ENCODE results near the gene METTL2A.

DNA sequence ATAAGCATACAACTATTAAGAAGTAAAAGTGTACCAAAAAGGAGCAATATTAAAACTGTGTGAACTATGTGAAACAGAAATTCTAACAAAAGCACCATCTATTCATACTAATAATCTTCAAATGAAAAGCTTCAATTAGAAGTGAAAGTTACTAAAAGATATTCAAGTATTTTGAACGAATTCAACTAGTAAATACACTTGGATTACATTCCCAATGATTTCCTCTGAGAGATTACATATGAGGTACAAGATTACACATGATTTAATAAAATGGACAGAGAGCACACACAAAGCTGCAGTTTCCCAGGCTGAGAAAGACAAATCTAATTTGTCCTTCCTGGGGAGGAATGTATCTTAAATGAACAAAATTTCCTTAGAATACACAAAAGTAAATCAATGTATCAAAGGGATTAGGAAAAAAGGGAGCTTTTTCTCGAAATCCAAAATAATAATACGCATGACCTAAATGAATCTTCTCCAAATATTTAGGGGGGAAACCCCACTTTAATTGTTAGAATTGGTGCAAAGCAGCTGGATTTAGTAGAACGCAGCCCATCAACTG, 1.9 kb downstream of the APPBP2 start:
- PRO-cap: no peak
- RAMPAGE, long total RNA, 2 experiments: no peak in any of the 2 experiments

GRCh38 chr17:60886608-60887888, 209.4 kb downstream of the BCAS3 start:
- PRO-cap: no peak
- RAMPAGE, long total RNA, 2 experiments: no peak in any of the 2 experiments

DNA sequence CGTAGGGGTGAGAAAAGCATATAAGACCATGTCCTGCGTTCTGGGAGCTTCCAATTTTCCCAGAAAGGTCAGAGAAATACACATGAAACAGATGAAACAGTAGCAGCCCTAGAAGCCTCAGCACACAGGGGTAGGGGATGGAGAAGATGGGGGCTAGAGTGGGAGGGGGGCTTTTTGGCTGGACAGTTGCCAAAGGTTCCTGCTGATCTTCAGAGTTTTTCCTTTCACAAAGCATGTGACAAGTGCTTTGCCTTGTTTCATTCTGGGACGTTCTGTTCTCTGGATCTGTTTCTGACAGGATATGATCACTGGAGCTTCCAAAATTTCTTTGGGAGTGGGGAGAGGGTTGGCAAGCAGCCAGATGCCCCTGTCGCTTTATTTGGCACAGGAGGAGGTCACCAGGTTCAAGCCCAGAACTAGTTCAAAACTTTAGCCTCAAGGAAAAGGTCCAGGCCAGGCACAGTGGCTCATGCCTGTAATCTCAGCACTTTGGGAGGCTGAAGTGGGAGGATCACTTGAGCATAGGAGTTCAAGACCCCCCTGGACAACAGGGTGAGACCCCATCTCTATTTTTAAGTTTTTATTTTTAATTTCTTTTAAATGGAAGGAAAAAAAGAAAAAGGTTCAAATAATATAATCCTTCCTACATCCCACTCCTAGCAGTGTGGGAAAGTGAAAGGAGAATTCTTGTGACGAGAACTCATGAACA, 68.4 kb upstream of the TBX2 start:
- PRO-cap: no peak
- RAMPAGE, long total RNA, 2 experiments: no peak in any of the 2 experiments

DNA sequence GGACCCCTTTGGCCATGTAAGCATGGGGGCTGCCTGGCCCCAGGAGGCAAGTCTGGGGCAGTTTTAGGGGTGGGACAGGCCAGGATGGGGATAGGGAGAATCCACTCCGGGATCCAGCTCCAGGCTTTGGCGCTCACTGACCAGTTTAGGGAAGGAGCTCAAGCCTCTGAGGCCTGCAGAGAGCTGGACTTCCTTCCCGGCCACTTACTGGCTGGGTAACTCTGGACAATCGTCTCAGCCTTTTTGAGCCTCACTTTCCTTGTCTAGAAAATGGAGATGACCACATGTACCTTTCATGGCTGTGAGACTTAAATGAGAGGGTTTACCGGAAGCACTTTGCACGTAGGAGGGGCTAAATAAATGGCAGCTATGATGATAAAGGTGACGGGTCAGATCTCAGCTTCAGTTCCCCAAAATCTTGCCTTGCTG, 15.4 kb downstream of the TBX4 start:
- PRO-cap: no peak
- RAMPAGE, long total RNA, 2 experiments: no peak in any of the 2 experiments

- PRO-cap: no peak
- RAMPAGE, long total RNA, 2 experiments: no peak in any of the 2 experiments
Measured at GRCh38 chr17:61494776-61496021, 43.0 kb downstream of the TBX4 start.

DNA sequence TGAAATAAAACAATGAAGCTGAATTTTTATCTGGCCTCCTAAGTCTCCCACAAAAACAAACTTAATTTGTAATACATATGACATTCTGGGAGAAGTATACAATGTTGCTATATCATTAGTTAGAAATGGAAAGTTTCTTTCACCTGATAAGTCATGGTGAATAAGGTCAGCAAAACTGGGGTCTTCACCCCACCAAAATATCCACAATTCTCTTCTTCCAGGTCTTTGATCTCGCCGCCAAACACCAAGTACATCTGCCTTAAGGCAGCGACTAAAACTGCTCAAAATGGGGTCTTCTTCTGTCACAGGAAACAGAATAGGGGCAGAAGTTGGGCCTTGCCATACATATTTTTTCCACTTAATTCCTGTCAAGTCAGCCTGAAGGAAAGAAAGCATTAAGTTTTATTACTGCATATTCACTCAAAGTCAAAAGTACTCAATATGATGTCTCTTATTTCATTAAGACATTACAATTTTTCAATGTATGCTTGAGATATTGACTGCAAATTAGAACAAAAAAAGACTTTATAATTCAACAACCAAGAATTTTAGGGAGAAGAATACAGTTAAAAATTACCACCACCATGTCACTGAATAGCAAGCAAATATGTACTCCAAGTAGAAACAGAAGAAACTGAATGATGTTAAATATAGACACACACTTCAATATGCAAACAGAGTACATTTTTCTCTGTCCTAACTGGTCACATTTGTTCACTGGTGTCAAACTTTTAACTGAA, 2.0 kb downstream of the MED13 start:
- PRO-cap: no peak
- RAMPAGE, long total RNA, 2 experiments: no peak in any of the 2 experiments

DNA sequence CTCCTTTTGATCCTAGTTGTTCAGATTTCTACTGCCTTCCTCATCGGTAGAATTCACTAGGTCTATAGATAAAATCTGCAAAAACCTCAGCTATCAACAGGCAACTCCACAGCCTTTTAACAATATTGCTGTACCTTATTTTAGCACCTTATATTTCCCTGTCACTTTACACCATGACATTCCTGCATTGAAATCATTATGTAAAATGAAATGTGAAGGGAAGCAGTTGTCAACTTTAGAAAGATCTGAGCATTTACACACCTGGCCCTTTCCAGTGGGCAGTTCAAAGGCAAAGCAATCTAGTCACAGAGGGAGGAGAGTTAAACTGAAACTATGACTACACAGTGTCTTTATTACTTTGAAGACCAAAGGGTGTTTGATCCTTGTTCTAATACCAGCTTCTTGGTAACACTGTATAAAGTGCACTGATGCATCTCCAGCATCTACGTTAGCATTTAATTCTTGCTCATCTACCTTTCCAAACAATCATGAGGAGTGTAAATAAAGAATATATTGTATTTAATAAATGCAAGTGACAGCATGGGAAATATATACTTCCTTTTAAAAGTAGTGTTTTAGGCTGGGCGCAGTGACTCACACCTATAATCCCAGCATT, 100.2 kb upstream of the MED13 start:
- PRO-cap: no peak
- RAMPAGE, long total RNA, 2 experiments: no peak in any of the 2 experiments

DNA sequence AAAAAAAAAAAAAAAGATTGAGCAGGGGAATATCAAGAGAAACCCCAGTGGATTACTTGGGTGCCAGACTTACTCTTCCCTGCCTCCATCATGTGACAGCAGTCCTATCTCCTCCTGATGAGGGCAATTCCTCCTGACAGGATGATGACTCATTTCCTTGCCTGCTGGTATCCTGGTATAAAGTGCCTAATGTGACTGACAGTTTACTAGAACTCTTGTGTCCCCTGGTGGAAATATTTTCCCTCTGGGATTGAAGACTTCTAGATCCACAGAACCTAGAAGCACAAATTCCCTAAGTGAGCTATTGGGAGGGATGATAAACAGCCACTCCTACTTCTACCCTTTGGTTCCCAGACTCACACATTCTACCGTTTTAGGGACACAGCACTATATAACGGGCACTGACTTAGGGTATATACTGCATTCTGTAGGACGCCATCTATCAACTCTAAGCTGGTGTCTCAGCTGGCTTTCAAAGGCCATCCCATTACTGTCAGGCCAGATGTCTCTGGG, 114.5 kb upstream of the MED13 start:
- PRO-cap: no peak
- RAMPAGE, long total RNA, 2 experiments: no peak in any of the 2 experiments

GRCh38 chr17:62423597-62424248, at the start of gene METTL2A:
METTL2A (plus strand) TSS chr17:62423897.
- PRO-cap: bidirectional peak, plus-strand start at chr17:62423977, minus-strand start at chr17:62423835
- RAMPAGE, long total RNA, 2 experiments: start-site peak on the plus strand in 2 of 2 experiments, at chr17:62423883-62423897 at its widest, 77 to 226 reads per replicate

DNA sequence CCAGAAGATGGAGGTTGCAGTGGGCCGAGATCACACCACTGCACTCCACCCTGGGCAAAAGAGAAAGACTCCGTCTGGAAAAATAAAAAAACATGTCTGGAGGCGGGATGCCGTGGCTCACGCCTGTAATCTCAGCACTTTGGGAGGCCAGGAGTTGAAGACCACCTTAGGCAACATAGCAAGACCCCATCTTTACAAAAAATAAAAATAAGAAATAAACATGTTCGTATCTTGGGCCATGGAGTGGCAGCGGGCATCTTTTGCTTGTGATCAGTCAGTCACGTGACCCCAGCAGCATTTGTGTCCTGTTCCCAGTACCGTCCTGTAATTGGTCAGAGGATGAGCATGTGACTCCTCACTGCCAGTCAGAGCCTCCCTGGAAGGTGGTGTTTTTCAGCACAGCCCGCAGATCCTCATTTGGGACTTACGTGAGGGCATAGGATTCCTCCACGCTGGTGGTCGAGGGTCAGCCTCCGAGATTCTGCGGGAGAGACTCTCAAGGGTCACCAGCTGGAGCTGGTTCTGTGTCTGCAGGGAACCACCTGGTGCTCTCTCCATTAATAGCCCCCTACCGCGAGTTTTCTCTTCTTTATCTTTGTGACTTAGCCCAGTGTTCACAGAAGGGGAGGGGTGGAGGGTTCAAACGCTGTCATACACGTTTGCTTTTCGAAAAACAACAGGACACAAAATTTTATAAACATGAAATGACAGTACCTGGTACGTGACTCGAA, 17.0 kb downstream of the MRC2 start:
- PRO-cap: no peak
- RAMPAGE, long total RNA, 2 experiments: no peak in any of the 2 experiments

- PRO-cap: unidirectional peak, minus-strand start at chr17:62653179; unidirectional peak, minus-strand start at chr17:62653324
- RAMPAGE, long total RNA, 2 experiments: no peak in any of the 2 experiments
Measured at GRCh38 chr17:62652806-62653782, 25.6 kb downstream of the MRC2 start.

DNA sequence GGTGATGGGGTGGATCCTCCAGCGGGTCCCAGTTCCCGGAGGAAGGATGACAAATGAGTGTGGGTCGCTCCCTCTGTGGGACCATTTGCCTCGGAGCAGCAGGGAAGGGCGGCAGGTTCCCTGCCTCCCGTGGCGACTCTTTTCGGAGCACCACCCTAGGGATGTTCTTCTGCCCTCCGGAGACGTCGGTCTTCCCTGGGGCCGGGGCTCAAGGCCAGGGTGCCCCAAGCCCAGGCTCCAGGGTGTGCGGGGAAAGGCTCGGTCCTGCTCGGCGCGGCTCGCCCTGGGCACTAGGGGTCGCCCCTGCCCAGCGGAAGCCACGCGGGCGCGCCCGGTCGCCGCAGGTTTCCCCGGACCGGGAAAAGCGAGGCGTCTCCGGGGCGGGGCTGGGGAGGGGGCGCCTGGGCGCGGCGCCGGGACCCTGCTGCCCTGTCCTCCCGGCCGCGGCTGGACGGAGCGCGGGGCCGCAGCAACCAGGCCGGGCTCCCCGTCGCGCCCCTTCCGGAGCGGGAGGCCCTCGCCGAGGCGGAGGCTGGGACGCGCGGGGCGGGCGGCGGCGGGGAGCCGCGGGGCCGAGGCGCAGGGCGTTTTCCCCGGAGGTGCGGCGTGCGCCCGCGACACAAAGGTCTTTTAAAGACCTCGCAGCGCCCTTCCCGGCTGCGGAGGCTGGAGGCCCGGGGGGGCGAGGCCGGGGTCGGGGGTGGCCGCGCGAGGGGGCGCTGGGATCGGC, 76.3 kb downstream of the MRC2 start:
- PRO-cap: unidirectional peak, plus-strand start at position 343 of the sequence
- RAMPAGE, long total RNA, 2 experiments: no peak in any of the 2 experiments

GRCh38 chr17:62713423-62714011, 86.0 kb downstream of the MRC2 start:
- PRO-cap: no peak
- RAMPAGE, long total RNA, 2 experiments: no peak in any of the 2 experiments

DNA sequence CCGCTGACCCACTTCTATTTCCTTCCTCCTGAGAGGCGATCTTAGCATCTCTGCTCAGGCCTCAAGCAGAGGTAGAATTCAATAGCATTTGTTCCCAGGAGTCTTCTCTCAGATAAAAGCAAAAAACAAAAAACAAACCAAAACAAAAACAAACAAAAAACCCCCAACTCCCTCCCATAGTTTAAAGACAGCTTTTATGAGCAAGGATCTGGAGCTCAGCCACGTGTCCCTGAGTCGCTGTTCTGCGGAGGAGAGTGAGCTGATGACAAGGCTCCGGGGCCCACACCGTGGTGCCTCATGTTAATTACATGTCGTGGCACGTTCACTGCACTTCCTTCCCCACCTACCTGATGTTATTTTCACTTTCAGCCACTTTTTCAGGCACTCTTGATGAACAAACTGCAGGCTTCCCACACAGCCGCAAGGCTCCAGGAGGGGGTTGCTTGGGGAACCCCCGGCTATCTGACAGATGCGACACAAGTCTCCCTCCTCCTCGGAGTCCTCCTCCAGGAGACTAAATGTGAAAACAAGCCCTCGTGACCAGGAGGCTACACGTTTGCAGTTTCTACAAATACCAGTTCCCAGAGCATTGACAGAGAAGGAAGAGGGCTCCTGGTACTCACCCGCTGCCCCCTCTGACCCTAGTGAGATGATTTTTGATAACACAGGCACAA, 83.4 kb downstream of the MARCHF10 start:
- PRO-cap: no peak
- RAMPAGE, long total RNA, 2 experiments: no peak in any of the 2 experiments

DNA sequence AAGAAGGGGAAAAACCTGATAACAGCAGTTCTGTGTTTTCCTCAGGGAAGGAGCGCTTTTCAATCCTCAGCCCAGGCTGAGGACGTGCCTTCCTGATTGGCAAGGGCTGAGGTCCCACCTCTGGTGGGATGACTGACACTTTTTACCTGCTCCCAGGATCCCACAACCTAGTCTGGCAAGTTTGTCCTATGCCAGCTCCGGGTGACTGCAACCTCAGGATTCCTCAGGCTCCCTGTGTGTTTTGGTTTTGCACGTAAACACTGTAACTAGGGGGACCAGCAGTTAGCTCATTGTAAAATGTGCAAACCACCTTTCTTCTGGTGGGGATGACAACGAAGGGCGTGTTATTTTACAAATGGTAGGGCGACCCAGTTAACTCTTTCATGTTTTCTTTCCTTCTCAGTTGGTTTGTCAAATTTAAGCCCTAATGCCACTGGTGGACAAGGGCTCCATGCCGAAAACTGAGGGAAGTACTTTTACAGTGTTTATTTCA, 7.5 kb downstream of the MARCHF10 start:
- PRO-cap: no peak
- RAMPAGE, long total RNA, 2 experiments: no peak in any of the 2 experiments

GRCh38 chr17:63350320-63350746, 95.8 kb downstream of the CYB561 start:
- PRO-cap: no peak
- RAMPAGE, long total RNA, 2 experiments: no peak in any of the 2 experiments

GRCh38 chr17:63411403-63412554, 34.3 kb downstream of the CYB561 start:
- PRO-cap: no peak
- RAMPAGE, long total RNA, 2 experiments: no peak in any of the 2 experiments

GRCh38 chr17:63452907-63453647, 7.0 kb upstream of the CYB561 start:
- PRO-cap: no peak
- RAMPAGE, long total RNA, 2 experiments: no peak in any of the 2 experiments

DNA sequence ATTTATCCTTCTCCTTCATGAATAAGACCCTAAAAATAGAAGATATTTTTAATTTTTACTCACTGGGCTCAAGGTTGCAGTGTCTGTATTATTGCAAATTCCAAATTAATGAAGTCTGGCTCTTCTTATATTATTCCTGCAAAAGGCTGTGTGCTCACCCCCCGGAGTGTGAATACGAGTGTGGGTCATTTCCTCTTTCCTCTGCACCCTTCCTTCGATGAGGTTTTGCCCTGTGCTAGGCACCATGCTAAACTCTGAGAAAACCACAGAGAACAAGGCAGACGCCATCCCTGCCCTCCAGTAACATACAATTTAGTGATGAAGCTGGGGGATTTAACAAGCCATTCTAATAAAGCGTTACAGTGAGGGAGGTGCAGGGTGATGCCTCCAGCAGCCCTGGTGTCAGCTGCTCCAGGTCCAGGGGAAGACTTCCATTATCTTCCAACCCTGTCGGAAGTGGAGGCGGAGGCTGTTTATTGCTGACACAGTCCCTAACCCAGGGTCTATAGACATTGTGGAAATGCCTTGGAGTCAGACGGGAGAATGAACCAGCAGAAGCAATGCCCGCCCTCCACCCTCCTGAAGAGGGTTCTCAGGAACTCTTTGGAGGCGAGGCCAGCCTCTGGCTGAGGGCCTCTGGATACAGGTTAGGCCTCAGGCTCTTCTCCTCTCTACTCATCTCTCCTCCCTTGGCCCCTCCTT, 2.2 kb upstream of the ACE start:
- PRO-cap: no peak
- RAMPAGE, long total RNA, 2 experiments: no peak in any of the 2 experiments

DNA sequence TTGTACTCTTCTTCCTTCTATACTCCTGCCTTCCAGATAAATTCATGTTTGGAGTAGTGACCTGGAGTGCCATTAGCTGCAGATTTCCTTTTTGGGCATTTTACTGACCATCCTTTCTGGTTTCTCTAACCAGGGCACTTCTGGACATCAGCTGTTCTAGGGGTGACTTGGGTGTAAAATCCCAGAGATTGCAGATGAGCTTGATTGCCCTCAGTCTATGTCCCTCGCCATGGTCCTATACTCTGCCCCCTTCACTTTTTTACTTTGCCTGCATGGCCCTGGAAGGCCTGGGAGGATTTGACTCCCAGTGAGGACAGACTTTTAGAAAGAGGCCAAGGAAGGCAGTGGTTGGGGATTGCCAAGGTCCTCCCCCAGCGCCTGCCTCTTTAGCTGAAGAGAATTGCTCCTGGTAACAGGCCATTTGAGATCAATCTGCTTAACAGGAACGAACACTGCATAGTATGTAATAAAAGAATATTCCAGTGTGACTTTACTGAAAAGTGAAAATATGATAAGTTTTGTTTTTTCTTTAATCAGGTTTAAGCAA, 16.6 kb downstream of the LIMD2 start:
- PRO-cap: no peak
- RAMPAGE, long total RNA, 2 experiments: no peak in any of the 2 experiments

Measured in lower leg skin (tissue), 2 donors.